ENCODE measurements around a stretch of chr7.

GRCh38 chr7:22811929-22813010 is 10.4 kb downstream of the TOMM7 start:
- PRO-cap, 7 experiments, result no peak in any of the 7 experiments
- RAMPAGE, long total RNA, 2 experiments, result no peak in any of the 2 experiments

DNA sequence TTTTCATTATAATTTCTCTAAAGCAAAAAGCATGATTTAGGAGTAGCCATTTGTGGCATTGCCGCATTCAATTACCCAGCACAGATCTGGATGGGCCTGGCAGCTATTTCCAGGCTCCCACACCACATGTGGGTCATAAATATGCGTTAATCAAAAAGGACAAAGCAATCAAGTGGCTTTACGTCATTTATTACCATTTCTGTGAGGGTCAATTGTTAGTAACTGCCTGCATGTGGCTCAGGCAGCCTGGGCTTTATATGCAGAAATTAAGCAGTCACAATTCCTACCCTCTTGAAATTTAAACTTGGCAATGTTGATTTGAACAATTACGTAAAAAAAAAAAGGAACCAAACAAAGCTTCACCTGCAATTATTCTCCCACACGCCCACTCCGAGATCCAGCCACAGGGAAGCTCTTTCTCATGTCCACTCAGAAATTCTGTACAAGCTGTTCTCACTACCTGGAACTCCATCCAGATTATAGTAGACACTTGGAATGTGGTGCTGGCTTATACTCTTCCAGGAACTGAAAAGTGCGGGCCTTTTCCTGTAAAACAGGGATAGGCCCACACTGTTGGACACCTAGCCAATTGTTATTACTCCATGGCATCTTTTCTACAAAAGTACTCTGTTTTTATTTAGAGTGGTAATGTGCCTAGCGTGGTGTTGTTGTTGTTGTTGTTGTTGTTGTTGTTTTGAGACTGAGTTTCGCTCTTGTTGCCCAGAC is 20.2 kb upstream of the TOMM7 start:
- PRO-cap, 7 experiments, result no peak in any of the 7 experiments
- RAMPAGE, long total RNA, 2 experiments, result no peak in any of the 2 experiments

DNA sequence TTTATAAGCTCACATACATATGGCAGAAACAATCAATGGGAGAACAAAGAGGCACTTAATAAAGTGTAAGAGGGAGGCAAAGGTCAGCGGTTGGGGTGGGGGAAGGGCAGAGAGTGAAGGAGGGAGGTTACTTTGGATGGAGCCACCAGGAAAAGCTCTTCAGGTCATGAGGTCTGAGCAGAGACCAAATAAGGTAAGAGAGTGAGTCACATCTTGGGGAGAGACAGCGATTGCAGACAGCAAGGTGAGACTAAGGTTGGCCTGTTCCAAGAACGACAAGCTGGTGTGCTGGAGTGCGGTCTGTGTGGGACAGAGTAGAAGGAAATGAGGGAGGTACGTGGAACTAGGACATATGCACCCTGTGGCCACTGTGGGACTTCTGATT is 74.3 kb upstream of the TOMM7 start:
- PRO-cap, 7 experiments, result no peak in any of the 7 experiments
- RAMPAGE, long total RNA, 2 experiments, result no peak in any of the 2 experiments

DNA sequence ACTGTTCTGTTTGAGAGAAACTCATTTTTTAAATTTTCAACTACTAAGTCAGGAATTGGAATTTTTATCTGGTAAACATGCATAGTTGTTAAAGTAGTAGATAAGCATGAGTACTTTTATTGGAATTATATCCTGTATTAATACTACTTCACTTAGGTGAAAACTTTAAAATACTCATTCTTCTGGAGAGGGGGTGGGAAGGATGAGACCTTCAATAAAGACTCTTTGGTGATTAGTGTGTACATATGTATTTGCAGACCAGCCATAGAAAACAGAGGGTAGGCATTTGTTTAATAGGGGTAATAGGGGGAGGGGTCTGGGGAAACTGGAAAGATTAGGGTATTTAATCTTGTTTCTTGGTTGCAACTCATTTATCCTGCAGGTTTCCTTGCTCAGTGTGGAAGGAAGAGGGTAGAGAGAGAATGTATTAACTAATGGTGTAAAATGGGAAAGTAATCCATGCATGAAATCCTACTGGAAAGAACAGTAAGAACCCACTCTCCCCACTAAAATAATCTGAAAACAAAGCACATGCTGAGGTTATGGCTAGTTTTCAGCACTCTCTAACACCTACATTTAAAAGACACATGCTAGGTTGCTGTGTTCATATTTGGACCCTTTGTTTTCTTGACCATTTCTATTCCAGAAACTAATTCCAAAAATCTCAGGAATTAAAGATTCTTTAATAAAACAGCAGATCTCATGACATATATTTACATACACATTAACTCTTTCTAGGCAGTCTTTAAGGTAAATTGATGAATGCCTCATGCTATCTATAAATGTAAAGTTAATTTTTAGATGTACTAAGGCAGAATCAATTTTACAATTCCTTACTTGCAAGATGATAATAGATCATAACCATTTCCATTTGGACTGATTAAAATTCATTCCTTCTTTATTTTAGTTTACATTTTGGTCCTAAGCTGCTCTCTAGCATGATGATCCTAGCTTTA is 6.3 kb upstream of the IGF2BP3 start:
- PRO-cap, 7 experiments, result no peak in any of the 7 experiments
- RAMPAGE, long total RNA, 2 experiments, result no peak in any of the 2 experiments

DNA sequence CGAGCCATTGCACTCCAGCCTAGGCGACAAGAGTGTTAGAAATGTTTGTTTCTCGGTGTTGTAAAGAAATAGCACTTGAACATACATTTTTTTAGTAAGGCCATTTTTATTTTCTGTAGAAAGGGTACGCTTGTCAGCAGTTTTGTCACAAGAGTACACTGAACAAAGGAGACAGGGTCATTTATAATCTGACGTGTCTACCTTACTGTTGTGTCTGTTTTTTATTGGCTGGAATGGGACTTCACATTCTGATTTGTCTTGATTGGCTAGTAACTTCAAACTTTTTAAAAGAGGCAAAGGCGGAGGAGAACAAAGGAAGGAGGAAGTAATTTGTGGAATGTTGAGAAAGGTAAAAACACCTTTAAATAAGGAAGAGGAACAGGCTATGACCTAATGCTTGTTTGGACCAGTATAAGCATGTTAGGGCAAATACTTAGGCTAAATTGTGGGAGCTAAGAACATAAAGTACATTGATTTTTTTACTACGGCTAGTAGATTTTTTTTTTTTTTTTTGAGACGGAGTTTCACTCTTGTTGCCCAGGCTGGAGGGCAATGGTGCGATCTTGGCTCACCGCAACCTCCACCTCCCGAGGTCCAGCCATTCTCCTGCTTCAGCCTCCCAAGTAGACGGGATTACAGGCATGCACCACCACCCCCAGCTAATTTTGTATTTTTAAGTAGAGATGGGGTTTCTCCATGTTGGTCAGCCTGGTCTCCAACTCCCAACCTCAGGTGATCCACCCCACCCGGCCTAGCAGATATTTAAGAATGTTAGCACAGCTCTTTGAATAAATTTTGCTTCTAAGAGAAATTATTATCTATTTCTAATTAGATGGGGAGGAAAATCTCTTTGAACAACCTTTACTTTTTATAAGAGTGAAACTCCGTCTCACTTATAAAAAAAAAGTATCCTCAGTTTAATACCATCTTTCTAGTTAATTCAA is 17.9 kb downstream of the TRA2A start:
- PRO-cap, 7 experiments, result no peak in any of the 7 experiments
- RAMPAGE, long total RNA, 2 experiments, result no peak in any of the 2 experiments

DNA sequence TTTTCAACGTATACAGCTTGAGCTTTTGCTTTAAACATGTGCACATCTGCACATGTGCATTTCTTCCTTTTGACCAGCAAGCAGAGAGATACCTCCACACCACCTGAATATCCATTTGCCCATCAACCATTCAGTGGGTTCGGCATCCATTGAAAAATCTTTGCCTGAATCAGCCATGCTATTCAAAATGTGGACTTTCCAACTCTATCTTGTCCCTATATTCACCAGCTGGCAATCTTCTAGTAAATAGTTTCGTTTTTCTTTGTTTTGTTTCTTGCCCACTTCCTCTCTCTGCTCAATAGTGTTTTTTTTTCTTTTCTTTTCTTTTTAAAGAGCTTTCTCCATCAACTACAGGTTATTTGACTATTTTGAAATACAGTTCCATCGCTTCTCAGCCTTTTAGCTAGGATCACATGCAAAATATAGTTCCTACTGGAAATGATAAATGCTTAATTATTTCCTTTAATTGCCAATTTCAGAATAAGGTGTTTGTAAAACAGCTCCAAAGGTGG is 7.8 kb upstream of the TRA2A start:
- PRO-cap, 7 experiments, result no peak in any of the 7 experiments
- RAMPAGE, long total RNA, 2 experiments, result no peak in any of the 2 experiments

DNA sequence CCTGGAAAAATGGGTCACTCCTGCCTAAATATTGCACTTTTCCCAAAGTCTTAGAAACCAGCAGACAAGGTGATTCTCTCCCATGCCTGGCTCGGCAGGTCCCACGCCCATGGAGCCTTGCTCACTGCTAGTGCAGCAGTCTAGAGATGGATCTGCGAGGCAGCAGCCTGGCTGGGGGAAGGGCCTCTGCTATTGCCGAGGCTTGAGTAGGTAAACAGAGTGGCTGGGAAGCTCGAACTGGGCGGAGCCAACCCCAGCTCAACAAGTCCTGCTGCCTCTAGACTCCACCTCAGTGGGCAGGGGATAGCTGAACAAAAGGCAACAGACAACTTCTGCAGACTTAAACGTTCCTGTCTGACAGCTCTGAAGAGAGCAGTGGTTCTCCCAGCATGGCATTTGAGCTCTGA is 134.8 kb downstream of the STK31 start:
- PRO-cap, 7 experiments, result no peak in any of the 7 experiments
- RAMPAGE, long total RNA, 2 experiments, result no peak in any of the 2 experiments

- PRO-cap, 7 experiments, result no peak in any of the 7 experiments
- RAMPAGE, long total RNA, 2 experiments, result no peak in any of the 2 experiments
These were observed 131.7 kb upstream of the NPY start for GRCh38 chr7:24152266-24152656.

- PRO-cap, 7 experiments, result no peak in any of the 7 experiments
- RAMPAGE, long total RNA, 2 experiments, result no peak in any of the 2 experiments
These were observed 28.7 kb upstream of the NPY start for GRCh38 chr7:24255335-24255690.

DNA sequence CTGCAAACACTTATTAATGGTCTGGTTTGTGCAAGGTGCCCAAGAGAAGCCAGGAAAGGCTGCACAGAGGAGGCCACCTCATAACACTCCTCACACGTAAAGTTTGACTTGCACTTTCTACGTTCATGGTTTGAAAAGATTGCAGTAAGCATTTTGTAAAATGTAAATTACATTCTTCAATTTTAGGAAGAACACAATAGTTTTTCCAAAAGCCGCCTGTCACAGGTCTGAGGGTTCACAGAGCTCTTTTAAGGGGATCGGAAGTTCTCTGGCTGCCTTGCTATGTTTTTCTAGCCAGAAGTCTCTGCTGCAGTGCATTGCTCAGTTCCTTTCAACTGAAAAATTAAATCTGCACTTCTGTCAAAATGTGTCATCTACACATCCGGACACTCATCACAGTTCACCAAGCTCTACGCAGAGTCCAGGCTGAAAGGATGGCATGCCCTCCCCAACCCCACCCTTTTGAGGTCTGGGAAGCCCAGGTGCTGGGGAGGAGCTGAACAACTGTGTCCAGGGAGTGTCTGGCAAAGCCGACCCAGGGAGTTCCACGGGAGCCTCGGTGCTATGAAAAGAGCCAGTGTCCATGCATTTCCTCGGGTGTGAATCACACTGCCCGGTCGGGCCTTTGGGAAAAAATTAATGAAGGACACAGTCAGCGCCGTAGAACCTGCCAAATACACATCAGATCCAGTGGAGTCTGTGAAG is 957 bp upstream of the PALS2 start:
- PRO-cap, 7 experiments, result peak in 5 of 7 experiments; most common plus-strand start position 651 of the sequence (in 4); most common minus-strand start position 606 of the sequence (in 1)
- RAMPAGE, long total RNA, 2 experiments, result no peak in any of the 2 experiments

GRCh38 chr7:24765252-24765708 is 8.0 kb upstream of the GSDME start:
- PRO-cap, 7 experiments, result no peak in any of the 7 experiments
- RAMPAGE, long total RNA, 2 experiments, result no peak in any of the 2 experiments

DNA sequence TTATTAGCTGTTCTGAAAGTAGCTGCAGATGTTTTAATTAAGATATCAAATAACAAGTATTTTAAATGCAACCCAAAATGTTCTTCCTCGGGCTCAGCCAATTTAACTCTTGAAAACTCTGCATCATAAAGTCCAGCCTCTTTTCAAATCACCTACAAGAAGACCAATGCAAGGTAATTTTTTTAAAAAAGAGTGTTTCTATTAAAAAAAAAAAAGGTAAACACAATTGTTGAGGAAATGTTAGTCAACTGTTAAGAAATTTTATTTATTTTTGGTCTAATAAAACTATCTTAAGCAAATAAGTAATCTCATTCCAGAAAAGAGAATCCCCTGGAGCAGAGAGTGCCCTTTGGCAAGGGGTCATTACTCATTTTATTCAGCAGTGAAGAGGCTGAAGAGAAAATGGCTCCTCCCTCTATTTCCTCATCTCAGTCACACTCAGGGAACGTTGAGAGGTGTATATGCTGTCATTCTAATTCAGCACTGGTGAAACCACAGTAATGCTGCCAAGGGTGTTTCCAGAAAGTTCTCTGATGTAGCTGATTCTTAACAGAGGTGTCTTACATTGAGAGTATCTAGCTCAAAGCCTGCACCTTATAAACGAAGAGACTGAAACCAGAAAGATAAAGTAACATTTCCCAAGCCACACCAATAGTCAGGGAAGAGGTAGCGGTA is 63.5 kb upstream of the GSDME start:
- PRO-cap, 7 experiments, result no peak in any of the 7 experiments
- RAMPAGE, long total RNA, 2 experiments, result no peak in any of the 2 experiments

- PRO-cap, 7 experiments, result no peak in any of the 7 experiments
- RAMPAGE, long total RNA, 2 experiments, result no peak in any of the 2 experiments
These were observed 14.2 kb downstream of the OSBPL3 start for GRCh38 chr7:24965660-24966258.

- PRO-cap, 7 experiments, result no peak in any of the 7 experiments
- RAMPAGE, long total RNA, 2 experiments, result no peak in any of the 2 experiments
These were observed 351.8 kb upstream of the NPVF start for GRCh38 chr7:25580161-25580360.

GRCh38 chr7:25624735-25625322 is 396.5 kb upstream of the NPVF start:
- PRO-cap, 7 experiments, result peak in 5 of 7 experiments; most common plus-strand start chr7:25625101 (in 5); most common minus-strand start chr7:25624889 (in 4)
- RAMPAGE, long total RNA, 2 experiments, result no peak in any of the 2 experiments

DNA sequence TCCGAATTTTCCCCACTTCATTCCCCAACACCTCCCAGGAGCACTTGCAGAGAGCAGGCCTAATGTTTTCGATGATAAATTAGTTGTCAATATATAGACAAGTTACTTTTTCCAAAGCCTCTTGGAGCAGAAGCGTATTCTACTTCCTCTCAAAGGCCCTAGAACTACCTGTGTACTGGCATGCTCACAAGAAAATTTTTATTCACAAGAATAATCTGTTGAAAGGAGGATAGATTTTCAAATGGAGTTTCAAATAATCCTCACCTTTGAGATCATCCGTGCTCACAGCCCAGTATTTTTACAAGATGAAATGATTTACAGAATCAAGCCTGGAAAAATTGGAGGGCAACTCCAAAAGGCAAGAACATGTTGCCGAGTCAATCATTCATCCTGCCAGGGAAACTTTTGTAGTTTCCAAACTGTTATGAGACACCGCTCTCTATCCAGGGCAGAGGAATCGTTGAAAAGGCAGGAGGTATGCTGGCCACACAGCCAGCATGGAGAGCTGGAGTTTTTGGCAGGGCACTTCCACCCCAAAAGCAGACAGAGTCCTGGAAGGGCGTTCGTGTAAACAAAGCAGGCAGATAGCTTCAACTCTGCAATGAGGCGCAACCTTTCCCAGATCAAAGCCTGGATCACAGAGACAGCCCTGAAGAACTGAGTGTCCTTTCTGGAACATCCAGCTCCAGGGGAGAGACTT is 434.3 kb upstream of the NPVF start:
- PRO-cap, 7 experiments, result peak in 3 of 7 experiments; most common plus-strand start position 621 of the sequence (in 3); most common minus-strand start position 499 of the sequence (in 2)
- RAMPAGE, long total RNA, 2 experiments, result no peak in any of the 2 experiments

DNA sequence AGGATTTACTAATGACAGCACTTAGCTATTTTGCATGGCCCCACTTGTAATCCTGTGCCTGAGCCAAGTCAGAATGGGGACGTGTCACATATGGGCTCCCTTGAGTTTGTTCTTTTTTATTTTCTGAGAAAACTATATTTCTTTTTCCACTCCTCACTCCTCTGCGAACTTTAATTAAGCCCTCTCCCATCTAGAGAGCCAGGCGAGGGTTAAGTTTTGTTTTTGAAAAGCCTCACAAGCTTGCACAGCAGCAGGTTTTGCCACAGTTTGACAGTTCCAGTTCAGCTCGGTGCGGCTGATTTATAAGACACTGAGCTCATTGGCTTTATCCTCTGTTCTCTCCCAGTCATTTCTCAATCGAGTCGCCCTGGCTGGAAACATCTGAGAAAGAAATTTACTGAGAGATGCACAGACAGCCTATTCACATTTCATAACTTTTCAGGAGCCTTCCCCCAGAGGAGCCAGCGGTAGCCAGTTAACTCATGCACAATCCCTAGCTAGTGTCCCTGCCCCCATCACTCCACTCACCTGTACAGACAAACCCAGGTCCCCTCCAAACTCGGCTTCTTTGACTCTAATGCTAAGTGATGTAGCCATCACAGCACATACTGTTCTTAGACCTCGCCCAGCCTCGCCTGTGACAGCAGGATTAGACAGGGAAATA is 442.0 kb upstream of the NPVF start:
- PRO-cap, 7 experiments, result peak in 1 of 7 experiments; most common plus-strand start position 335 of the sequence (in 1)
- RAMPAGE, long total RNA, 2 experiments, result no peak in any of the 2 experiments

- PRO-cap, 7 experiments, result peak in 4 of 7 experiments; most common plus-strand start chr7:25849954 (in 3); most common minus-strand start chr7:25849517 (in 1)
- RAMPAGE, long total RNA, 2 experiments, result start-site peak on the minus strand in 1 of 2 experiments, at chr7:25849670-25849773 at its widest, 8 reads per replicate
These were observed 302.4 kb upstream of the NFE2L3 start for GRCh38 chr7:25849372-25850226.

DNA sequence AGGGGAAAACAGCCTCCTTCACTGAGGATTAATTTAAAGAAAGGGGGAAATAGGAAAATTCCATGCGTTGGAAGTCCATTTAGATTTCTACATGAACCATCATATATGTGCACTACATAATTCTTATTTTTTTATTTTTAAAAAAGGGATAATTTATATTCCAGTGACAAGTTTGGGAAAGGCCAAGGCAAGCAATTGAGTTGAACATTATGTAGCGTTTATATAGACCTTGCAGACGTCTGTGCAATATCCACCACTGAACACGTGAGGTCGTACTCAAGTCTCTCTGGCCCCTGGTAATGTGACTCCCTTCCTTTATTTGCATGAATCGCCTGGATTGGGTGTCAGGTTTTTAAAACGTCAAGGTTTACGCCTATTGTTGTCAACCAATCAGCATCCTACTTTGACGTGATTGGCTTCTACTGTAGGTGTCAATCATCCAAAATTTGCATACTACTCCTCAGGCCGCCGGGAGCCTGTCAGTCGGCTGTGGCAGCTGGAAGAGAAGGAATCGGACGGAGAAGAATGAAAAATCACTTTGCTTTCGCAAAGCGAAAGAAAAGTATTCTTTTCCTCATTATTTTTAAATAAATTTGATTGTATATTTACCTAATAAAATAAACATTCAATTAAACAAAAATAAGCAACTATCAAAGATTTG is 297.0 kb upstream of the NFE2L3 start:
- PRO-cap, 7 experiments, result peak in 6 of 7 experiments; most common plus-strand start position 482 of the sequence (in 6); most common minus-strand start position 288 of the sequence (in 3)
- RAMPAGE, long total RNA, 2 experiments, result no peak in any of the 2 experiments

GRCh38 chr7:25897504-25897788 is 254.6 kb upstream of the NFE2L3 start:
- PRO-cap, 7 experiments, result peak in 7 of 7 experiments; most common plus-strand start chr7:25897698 (in 2); most common minus-strand start chr7:25897593 (in 4)
- RAMPAGE, long total RNA, 2 experiments, result no peak in any of the 2 experiments